Left cardiac atrium (tissue), 1 donor: ENCODE data around the genes EVA1C and IFNAR2.

DNA sequence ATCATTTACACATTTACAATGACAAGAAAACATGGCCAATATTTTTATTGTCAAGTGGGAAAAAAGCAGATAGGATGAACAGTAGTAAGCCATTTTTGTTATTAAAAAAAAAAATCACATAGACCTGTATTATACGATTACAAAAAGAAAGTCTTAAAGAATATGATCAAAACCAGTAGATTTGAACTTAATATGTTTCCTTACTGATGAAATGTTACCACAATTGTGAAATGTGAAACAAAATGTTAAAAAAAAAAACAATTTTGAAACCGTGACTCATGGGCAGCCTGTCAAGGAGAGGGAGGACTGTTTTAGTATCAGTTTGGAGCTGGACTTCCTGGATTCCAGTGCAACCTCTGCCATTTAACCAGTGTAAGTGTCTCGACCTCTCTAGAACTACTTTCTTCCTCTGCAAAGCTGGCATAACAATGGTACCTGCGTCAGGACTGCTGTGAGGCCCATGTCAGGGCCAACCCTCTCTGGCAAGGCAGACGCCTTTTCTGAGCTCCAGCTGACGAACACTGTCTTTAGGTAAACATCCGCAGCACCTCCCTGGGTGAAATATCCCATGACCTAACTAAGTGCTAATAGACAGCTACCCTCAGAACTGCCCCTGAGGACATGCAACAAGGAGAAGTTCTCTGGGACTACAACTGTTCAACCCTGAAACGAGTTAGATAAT, 21.0 kb downstream of the URB1 start:
- PRO-cap: no peak

- PRO-cap: no peak
Observed at GRCh38 chr21:32377033-32377636, 15.7 kb downstream of the URB1 start.

GRCh38 chr21:32389263-32389776, 3.5 kb downstream of the URB1 start:
- PRO-cap: no peak

GRCh38 chr21:32410060-32410860, 2.2 kb upstream of the EVA1C start:
- PRO-cap: no peak

GRCh38 chr21:32412543-32413619, at the start of gene EVA1C:
Gene EVA1C (plus strand): TSS chr21:32412706.
- PRO-cap: bidirectional peak, plus-strand start at chr21:32412717, minus-strand start at chr21:32412606; bidirectional peak, plus-strand start at chr21:32413351, minus-strand start at chr21:32413201

DNA sequence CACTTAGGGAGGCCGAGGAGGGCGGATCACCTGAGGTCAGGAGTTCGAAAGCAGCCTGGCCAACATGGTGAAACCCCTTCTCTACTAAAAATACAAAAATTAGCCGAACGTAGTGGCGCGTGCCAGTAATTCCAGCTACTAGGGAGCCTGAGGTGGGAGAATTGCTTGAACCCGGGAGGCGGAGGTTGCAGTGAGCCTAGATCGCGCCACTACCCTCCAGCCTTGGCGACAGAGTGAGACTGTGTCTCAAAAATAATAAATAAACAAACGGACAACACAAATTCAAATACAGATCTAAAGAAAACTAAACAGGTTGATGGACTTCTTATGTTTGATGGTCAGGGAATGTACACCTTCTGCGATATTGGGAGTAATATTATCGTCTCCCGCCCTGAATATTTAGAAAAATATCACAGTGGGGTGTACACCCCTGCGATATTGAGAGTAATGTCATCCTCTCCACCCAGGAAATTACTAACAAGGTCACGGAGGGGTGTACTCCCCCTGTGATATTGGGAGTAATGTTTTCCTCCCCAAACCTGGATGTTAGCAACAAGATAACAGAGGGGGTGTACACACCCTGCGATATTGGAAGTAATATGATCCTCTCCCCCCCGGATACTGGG, 1.2 kb upstream of the CFAP298 start:
- PRO-cap: no peak

GRCh38 chr21:33229559-33230259, at the start of gene IFNAR2:
Gene IFNAR2 (plus strand): TSS chr21:33229938.
- PRO-cap: bidirectional peak, plus-strand start at chr21:33229950, minus-strand start at chr21:33229827

DNA sequence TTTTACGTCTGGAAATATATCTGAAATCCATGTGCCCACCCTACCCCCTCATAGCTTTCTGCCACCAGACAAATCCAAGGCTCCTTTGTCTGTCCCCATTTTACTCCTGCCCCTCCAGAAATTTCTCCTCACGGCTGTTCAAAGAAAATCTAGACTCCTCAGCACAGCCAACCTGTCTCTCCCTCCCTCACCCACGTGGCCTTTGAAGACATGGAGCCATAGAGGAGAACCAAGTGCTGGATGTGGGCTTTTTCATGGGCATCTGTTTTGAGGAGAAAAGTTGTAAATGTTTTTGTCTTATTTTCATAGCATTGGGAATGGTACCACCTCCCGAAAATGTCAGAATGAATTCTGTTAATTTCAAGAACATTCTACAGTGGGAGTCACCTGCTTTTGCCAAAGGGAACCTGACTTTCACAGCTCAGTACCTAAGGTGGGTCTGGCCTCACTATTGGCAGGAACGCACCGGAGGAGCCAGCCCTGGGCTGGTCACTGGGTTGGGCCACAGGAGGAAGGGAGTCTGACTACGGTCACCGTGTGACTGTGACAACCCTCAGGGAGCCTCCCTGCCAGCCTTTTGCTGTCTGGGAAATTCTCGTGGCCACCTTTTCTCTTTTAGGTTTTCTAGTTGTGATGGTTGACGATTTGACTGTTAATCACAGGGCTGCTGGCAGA, 2.1 kb downstream of the IL10RB start:
- PRO-cap: no peak

- PRO-cap: no peak
Observed at GRCh38 chr21:33373956-33374976, 28.9 kb upstream of the IFNGR2 start.

GRCh38 chr21:33423676-33424252, 20.6 kb downstream of the IFNGR2 start:
- PRO-cap: no peak

GRCh38 chr21:33549330-33550399, 6.8 kb downstream of the SON start:
- PRO-cap: no peak

- PRO-cap: no peak
Observed at GRCh38 chr21:33552900-33553535, 10.2 kb downstream of the SON start.

DNA sequence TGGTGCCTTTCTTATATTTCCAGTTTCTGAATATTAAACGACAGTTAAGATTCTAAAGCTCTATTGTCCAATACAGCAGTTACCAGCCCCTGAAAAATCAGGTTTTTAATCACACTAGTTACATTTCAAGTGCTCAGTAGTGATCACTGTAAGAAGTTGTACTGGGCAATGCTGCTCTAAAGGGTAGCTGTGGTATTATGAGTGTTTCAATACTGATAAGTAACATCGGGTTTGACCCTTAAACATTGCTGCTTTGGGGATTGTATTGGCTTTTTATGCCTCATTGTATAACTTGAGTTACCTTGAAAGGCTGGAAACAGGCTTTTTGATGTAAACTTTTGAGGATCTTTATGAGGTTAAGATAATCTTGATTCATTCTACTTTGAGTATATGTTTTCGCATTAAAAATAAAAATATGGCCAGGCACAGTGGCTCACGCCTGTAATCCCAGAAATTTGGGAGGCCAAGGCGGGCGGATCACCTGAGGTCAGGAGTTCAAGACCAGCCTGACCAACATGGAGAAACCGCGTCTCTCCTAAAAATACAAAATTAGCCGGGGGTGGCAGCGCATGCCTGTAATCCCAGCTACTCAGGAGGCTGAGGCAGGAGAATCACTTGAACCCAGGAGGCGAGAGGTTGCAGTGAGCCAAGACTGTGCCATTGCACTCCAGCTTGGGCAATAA, 21.5 kb downstream of the SON start:
- PRO-cap: no peak

DNA sequence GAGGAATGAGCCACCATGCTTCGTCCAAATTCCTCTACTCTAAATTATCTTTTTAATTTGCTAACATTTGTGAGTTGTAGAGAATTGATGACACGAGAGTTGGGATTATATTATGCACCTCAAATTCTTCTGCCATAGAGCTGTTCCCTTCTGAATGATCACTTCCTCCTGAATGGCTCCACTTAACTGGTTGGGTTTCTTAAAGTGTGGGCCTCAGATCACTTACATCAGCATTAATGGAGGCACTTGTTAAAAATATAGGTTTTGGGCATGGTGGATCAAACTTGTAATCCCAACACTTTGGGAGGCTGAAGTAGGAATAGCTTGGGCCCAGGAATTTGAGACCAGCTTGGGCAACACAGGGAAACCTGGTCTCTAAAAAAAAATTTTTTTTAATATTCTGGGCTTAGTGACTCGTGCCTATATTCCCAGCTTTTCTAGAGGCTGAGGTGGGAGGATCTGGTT, 2.8 kb downstream of the ITSN1 start:
- PRO-cap: no peak

GRCh38 chr21:33648306-33648903, 6.1 kb downstream of the ITSN1 start:
- PRO-cap: no peak

DNA sequence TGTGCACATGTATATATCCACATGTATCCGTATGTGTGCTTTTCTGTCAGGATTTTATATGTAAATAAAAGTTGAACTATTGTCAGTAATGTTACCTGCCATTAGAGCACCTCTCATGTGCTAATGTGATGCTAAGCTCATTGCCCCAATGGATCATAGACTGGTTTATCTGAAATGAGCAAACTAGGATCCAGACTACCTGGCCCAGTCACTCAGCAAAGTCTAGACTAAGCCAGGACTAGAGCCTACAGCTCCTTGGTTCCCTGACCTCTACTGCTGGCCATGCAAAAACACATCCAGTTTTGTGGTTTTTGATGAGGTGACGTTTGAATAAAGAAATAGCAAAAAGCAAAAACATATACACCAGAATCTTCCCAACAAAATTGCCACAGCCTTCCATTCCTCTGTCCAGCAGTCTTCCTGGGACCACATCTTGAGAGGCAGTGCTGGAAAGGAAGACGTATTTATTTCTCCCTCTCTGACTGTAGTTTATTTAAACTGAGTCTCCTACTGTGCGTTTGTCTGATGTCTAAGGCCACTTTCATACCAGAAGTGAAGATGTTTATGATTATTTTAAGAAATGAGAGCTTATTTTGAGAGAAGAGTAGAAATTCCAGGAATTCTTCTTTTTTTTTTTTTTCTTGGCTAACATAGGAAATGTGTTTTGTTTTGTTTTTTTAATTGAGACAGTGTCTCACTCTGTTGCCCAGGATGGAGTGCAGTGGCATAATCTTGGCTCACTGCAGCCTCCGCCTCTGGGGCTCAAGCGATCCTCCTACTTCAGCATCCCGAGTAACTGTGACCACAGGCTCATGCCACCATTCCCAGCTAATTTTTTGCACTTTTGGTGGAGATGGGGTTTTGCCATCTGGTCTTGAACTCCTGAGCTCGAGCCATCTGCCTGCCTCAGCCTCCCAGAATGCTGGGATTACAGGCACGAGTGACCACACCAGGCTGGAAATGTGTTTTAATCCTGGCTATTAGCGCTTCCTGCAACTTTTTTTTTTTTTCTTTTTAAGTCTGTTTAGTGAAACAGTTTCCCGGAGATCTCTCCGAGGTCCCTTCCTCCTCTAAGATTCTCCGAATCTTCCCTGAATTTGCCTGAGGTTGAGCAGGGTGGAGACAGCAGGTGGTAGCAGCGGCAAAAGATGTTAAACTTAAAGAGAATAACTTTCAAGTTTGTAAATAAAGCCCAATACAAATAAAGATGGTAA, 118.5 kb downstream of the ITSN1 start:
- PRO-cap: no peak

GRCh38 chr21:33975992-33976833, 60.6 kb upstream of the ATP5PO start:
- PRO-cap: bidirectional peak, plus-strand start at chr21:33976539, minus-strand start at chr21:33976235

GRCh38 chr21:34077830-34078647, 4.7 kb downstream of the MRPS6 start:
- PRO-cap: no peak

DNA sequence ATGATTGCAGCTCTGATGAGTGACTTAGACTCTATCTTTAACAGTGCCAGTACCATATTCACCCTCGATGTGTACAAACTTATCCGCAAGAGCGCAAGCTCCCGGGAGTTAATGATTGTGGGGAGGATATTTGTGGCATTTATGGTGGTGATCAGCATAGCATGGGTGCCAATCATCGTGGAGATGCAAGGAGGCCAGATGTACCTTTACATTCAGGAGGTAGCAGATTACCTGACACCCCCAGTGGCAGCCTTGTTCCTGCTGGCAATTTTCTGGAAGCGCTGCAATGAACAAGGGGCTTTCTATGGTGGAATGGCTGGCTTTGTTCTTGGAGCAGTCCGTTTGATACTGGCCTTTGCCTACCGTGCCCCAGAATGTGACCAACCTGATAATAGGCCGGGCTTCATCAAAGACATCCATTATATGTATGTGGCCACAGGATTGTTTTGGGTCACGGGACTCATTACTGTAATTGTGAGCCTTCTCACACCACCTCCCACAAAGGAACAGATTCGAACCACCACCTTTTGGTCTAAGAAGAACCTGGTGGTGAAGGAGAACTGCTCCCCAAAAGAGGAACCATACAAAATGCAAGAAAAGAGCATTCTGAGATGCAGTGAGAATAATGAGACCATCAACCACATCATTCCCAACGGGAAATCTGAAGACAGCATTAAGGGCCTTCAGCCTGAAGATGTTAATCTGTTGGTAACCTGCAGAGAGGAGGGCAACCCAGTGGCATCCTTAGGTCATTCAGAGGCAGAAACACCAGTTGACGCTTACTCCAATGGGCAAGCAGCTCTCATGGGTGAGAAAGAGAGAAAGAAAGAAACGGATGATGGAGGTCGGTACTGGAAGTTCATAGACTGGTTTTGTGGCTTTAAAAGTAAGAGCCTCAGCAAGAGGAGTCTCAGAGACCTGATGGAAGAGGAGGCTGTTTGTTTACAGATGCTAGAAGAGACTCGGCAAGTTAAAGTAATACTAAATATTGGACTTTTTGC, 23.2 kb downstream of the MRPS6 start:
- PRO-cap: no peak

GRCh38 chr21:34129424-34129962, 56.1 kb downstream of the MRPS6 start:
- PRO-cap: no peak